Measurements from ENCODE around the genes IP6K2, ARIH2 and CDHR4.

- PRO-cap = no peak
- RAMPAGE, long total RNA, 4 experiments = no peak in any of the 4 experiments
Observed at GRCh38 chr3:48223698-48223968, 338 bp downstream of the CAMP start.

DNA sequence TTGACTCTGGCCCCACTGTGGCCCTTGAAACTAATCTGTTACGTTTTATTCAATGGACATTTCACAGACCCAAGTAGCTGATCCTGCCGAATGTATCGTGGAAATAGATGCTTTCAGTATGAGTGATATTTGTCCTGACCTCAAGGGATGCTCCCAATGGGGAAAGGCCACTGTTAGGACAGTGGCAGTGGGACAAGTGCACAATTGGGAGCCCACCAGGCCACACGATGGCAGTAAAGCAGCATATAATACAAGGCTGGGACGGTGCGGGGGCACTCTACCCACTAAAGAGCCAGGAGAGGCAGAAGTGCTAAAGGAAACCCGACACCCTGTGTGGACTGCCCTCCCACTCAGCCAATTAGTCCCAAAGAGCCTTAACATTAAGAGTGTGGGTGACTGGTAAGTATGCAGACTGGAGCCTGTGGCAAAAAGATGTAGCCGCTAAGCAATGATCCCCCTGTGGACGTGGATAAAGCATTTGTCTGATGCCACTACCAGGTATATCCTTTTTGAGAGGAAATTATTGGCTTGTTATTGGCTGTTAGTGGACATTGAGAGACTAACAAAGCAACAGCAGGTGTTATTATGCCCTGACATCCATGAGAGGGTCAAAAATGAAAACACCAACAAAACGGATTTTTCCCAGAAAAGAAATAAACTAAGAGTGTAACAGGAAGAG is 8.1 kb upstream of the ZNF589 start:
- PRO-cap = no peak
- RAMPAGE, long total RNA, 4 experiments = no peak in any of the 4 experiments

GRCh38 chr3:48473384-48473745 is 7.3 kb downstream of the TREX1 start:
- PRO-cap = no peak
- RAMPAGE, long total RNA, 4 experiments = no peak in any of the 4 experiments

- PRO-cap = no peak
- RAMPAGE, long total RNA, 4 experiments = no peak in any of the 4 experiments
Observed at GRCh38 chr3:48503026-48503379, 971 bp downstream of the SHISA5 start.

DNA sequence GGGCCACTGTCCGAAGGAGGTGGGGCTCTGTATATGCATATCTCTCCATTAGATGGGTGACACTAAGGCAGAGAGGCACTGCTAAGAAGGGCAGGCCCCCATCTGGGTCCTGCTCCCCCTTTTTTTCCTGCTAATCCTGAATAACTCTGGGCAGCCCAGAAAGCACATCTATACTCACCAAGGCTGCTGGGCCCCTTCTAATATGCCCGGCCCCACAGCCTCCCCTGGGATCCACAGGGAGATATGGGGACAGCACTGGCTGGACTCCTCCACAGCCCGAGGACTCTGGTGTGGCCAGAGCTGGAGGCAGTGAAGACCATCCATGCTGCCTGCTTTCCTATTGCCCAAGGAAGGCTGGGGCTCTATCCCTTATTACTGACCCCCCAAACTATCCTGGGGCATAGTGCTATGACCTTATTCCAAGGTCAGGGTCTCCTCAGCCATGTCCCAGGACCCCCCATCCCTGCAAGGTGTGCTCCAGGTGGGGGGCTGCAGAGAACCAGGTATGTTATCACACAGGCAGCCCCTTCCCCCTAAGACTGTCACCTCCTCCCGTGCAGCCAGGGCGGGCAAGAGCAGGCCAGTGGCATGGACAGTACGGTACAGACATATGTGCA is 1.3 kb upstream of the COL7A1 start:
- PRO-cap = no peak
- RAMPAGE, long total RNA, 4 experiments = no peak in any of the 4 experiments

DNA sequence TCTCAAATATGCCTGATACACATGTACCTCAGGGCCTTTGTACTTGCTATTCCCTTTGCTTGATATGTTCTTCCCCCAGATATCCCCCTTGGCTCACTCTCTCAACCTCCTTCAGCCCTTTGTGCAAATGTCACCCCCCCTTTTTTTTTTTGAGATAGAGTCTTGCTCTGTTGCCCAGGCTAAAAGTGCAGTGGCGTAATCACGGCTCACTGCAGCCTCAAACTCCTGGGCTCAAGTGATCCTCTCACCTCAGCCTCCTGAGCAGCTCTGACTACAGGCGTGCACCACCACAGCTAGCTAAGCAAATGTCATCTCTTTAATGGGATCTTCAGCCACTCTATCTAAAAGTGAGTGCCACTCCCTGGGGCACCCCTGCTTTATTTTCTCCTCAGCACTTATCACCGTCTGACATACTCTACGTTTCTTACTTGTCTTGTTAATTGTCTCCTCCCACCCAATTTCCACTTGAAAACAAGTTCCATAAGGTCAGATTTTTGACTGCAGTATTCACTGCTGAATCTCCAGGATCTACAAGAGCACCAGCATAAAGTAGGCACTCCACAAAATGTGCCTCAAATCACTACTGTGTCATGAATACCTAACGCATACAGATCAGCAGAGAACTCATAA is 14.6 kb downstream of the IP6K2 start:
- PRO-cap = no peak
- RAMPAGE, long total RNA, 4 experiments = no peak in any of the 4 experiments

- PRO-cap = unidirectional peak, minus-strand start at chr3:48717205
- RAMPAGE, long total RNA, 4 experiments = start-site peak on the minus strand in 4 of 4 experiments, at chr3:48717186-48717225 at its widest, 27 to 293 reads per replicate
Observed at GRCh38 chr3:48716467-48717589, at the start of gene IP6K2. TSS of gene IP6K2 (minus strand) at chr3:48717221.

DNA sequence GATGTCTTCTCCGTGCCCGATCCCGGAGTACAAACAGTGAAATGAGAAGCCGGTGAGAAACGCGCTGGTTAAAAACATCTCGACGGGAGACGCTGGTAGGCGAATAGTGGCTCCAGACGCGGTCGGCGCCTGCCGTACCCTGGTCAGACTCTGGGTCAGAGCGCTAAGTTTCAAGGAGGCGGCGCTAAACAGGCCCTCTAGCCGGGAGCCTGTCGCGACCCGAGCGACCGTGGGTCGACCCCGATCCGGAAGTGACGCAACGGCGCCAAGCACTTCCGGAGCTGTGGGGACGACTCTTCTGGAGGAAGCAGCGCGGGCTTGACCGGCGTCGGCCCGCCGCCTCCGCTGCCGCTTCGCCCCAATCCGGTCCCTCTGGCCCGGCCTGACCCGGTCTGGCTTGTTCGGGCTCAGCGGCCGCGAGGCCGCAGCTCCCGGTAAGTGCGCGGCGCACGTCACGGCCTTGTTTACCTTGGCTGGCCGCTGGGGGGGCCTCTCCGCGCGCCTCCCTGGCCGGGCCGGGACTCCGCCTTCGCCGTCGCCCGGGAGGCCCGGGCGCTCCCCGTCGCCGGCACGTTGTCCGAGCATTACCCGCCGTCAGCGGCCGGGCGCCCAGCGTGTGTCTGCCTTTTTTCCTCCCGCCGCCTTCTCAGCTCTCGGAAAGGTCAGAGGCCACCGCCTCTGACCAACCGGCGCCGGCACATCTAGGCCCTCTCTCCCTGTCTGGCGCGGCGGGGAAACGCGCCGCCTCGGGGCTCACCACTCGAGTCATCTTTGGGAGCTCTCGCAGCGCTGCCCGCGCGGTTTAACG is at the start of gene ARIH2:
Gene ARIH2 (plus strand): TSS at position 278 of the 808 bp plus-strand sequence.
- PRO-cap = bidirectional peak, plus-strand start at position 286 of the sequence, minus-strand start at position 149 of the sequence
- RAMPAGE, long total RNA, 4 experiments = start-site peak on the plus strand in 4 of 4 experiments, centred at positions 301 to 310 of the sequence, 132 to 923 reads per replicate; start-site peak on the minus strand in 4 of 4 experiments, centred at positions 204 to 229 of the sequence, 9 to 19 reads per replicate

DNA sequence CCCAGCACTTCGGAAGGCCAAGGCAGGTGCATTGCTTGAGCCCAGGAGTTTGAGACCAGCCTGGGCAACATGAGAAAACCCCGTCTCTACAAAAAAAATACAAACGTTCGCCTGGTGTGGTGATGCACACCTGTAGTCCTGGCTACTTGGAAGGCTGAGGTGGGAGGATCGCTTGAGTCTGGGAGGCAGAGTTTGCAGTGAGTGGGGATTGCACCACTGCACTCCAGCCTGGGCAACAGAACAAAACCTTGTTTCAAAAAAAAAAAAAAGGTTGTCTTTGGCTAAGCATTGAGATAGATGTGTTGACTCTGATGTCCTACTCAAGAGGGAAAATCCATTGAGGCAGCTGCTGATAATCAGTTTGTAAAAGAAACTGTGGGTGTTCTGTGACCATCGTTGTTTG is 9.0 kb upstream of the P4HTM start:
- PRO-cap = no peak
- RAMPAGE, long total RNA, 4 experiments = no peak in any of the 4 experiments

- PRO-cap = bidirectional peak, plus-strand start at chr3:48989892, minus-strand start at chr3:48989729
- RAMPAGE, long total RNA, 4 experiments = start-site peak on the plus strand in 1 of 4 experiments, at chr3:48989813-48989901 at its widest, 14 reads per replicate; start-site peak on the minus strand in 1 of 4 experiments, at chr3:48989740-48989765 at its widest, 6 reads per replicate
Observed at GRCh38 chr3:48989619-48989994, 434 bp upstream of the P4HTM start.

GRCh38 chr3:49021155-49021599 is 744 bp upstream of the NDUFAF3 start:
- PRO-cap = bidirectional peak, plus-strand start at chr3:49021673, minus-strand start at chr3:49021505
- RAMPAGE, long total RNA, 4 experiments = no peak in any of the 4 experiments

- PRO-cap = no peak
- RAMPAGE, long total RNA, 4 experiments = no peak in any of the 4 experiments
Observed at GRCh38 chr3:49092639-49092782, 1.4 kb downstream of the QRICH1 start.

DNA sequence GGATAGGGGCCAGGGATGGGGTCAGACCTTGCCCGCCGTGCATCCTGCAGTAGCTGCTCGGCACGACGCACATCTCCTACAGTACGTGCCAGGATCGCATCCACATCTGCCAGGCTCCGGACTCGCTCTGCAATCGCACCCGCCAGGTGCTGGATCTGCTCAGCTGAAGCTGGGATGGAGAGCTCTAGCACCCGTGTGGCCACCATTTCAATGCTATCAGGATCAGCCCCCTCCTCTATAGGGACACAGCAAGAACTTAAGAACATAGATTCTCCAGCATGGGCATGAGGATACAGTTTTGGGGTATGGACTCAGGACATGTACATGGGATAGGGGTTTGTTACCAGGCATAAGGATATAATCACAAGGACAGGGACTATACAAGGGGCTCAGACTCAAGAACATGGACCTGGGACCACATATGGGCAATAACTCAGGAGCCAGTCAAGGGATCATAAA is 1.5 kb upstream of the USP19 start:
- PRO-cap = no peak
- RAMPAGE, long total RNA, 4 experiments = no peak in any of the 4 experiments

DNA sequence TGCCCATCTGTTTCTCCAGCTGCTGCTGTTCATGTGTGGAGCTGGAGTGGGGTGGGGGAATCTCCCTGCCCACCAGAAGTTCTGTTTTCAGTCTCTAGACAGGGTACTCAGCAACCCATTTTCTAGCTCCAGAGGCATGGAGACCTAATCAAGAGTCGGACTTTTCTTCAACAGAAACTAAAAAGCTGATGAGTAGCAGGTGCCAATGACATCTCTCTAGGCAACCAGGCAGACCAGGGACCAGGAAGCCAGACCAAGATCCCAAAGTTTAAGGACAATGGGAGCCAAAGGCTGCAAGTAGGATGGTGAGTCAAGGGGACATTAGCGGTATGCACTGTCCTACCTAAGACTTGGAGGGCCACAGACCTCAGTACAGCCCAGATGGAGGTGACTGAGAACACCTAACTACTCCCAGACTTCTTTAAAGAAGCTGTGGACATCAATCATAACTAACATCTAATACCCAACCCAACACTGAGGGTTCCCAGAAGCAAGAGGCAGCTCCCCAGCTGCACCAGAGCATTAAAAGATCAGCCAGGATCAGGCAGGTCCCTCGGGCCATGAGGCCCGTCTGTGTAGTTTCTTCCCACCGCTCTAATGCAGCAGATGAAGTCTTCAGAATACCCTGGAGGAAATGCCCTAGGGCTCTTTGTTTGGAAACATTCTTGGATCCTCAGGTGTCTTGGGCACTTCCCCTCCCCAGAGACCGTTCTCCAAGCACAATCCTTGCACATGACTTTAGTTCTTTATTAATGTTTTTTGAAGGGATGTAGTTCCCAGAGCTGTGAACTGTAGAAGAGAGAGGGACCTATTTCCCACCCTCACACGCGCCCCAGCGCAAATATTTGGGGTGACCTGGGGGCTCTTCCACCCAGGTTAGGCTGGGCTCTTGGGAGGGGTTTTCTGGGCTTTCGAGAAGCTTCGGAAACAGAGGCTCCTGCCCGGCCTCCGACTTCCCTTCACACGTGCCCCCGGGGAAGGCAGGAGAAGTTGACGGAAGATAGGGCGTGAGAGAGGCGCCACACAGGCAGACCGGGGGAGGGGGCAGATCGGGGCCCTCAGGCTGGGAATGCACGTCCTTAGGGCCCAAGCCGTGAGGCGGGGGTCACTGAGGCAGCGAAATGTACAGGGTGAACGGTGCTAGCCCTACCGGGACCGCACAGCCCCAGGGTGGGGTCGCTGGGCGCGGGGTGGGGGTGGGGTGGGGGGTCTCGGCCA is 781 bp downstream of the CCDC71 start:
- PRO-cap = unidirectional peak, plus-strand start at position 988 of the sequence
- RAMPAGE, long total RNA, 4 experiments = no peak in any of the 4 experiments

DNA sequence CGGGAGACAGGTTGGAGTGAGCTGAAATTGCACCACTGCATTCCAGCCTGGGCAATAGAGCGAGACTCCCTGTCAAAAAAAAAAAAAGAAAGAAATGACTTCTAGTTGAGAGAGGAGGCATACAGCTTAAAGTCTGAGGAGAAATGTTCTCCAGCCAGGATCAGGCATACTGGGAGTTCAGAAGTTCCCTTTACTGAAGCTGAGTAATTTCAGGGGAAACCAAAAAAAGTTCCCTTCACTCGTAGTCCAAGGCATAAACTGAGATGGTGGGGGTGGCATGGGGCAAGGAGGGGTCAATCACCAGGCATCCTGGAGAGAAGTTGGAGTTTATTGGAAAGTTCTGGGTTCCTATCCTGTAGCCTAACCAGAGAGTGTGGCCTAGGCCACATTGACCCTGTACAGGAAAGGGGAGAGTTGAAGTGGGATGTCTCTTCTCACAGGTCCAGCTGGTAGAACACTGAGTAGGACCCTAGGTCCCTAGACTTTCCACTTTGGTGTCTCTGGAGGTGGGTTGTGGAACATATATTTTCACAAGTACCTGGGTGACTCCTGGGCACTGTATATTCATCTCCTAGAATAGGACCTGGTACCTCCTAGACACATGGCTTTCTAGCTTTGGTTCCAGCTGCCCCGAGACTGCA is 5.8 kb downstream of the GPX1 start:
- PRO-cap = no peak
- RAMPAGE, long total RNA, 4 experiments = no peak in any of the 4 experiments

DNA sequence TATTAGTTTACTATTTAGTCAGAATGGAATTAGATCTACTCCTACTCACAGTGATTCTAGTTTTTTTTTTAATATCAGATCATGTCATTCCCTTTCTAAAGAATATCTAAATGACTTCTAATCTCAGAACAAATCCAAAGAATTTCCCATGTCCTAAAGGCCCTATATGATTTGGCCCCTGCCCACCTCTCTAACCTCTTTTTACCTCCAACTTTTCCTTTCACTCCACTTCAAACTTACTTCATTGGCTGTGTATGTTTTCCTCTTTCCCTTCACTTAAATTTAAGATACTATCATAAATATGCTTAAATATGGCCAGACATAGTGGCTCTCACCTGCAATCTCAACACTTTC is 4.2 kb downstream of the RHOA start:
- PRO-cap = no peak
- RAMPAGE, long total RNA, 4 experiments = no peak in any of the 4 experiments

DNA sequence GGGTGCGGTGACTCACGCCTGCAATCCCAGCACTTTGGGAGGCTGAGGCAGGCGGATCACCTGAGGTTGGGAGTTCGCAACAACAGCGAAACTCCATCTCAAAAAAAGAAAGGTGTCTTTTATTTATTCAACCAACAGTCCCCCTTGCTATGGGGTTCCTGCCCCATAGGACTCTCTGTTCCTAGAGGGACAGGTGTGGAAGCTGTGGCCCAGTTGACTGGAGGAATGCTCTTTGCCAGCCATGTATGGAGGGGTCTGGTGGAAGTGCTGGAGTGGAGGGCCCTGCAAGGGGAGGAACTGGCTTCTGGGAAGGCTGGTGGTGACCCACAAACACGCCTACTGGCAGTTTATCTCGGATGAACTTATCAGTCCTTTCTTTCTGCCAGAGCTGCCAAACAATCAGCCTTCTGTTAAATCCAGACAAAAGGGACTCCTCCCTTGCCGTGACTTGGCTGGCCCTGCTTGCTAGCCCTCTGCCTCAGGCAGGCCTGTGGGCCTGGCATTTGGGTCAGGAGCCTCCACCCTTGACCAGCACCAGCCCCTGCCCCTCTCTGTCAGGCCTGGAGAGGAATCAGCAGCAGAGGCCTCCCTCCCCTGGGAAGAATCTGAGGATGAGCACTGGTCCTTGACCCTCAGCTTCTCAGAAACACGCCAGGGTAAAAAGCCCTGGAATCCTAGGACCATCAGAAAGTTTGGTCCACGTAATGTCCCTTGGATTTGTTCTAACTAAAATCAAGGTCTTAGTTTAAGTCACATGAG is 4.4 kb upstream of the DAG1 start:
- PRO-cap = no peak
- RAMPAGE, long total RNA, 4 experiments = no peak in any of the 4 experiments

DNA sequence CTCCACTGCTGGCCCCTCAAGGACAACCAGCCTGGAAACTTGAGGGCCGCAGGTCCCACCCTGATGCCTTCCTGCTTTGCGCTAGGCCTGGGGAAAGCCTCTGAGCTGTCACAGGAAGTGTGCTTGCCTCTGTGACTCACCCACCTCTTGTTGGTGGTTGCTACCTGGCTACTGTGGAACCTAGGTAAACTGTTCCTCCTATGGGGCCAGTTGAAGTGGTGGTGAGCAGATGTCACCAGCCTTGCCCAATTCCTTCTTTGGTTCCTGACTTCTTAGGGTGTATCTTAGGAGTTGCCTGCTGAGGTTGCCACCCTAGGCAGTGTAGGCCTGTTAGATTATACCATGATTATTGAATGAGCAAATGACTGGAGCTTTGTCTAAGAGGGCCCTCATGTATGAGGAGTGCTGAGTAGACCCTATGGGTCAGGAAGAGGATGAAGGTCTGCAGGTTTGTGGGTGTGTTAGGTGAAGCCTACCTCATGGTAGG is 48.9 kb downstream of the BSN start:
- PRO-cap = no peak
- RAMPAGE, long total RNA, 4 experiments = no peak in any of the 4 experiments

- PRO-cap = no peak
- RAMPAGE, long total RNA, 4 experiments = no peak in any of the 4 experiments
Observed at GRCh38 chr3:49647598-49648175, 26.5 kb upstream of the APEH start.

DNA sequence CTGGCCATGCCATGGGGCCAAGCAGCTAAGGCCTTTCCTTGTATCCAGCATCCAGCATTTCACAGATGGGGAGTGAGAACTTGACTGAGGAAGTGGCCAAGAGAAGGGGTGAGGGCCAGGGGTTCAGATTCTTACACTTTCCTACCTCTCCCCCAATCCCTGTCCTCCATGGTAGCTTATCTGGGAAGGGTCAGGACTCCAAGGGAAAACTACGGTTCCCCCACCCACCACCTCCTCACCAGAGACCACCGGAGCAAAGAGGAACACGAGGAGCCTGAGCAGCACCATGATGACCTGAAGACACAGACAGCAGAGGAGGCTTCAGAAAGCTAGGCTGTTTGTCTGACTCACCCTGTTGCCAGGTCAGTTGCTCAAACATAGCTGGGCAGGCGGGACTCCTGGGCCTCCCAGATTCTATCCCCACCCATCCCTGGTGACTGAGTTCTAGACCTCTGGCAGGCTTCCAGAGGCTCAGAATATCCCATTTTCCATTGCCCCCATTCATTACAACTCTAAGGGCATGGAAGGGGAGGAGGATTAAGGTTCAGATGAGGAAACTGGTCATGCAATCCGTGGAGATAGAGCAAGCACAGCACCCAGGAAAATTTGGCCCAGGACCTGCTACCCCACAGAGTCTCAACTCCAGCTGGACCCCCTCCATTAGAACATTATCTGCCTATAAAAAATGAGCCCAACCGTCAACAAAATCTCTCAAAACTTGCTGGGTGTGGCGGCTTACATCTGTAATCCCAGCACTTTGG is at the start of gene CDHR4:
Gene CDHR4 (minus strand): TSS at position 349 of the 761 bp plus-strand sequence.
- PRO-cap = no peak
- RAMPAGE, long total RNA, 4 experiments = no peak in any of the 4 experiments